ENCODE results near the gene CBX8.

- PRO-cap: no peak
- RAMPAGE, long total RNA, 2 experiments: no peak in any of the 2 experiments
Observed at GRCh38 chr17:78758649-78759237, 23.3 kb downstream of the CYTH1 start.

GRCh38 chr17:78767949-78768888, 13.9 kb downstream of the CYTH1 start:
- PRO-cap: no peak
- RAMPAGE, long total RNA, 2 experiments: no peak in any of the 2 experiments

GRCh38 chr17:78779601-78780705, 2.1 kb downstream of the CYTH1 start:
- PRO-cap: no peak
- RAMPAGE, long total RNA, 2 experiments: no peak in any of the 2 experiments

- PRO-cap: no peak
- RAMPAGE, long total RNA, 2 experiments: no peak in any of the 2 experiments
Observed at GRCh38 chr17:78812667-78813712, 27.6 kb downstream of the USP36 start.

GRCh38 chr17:78818096-78818485, 22.5 kb downstream of the USP36 start:
- PRO-cap: no peak
- RAMPAGE, long total RNA, 2 experiments: no peak in any of the 2 experiments

DNA sequence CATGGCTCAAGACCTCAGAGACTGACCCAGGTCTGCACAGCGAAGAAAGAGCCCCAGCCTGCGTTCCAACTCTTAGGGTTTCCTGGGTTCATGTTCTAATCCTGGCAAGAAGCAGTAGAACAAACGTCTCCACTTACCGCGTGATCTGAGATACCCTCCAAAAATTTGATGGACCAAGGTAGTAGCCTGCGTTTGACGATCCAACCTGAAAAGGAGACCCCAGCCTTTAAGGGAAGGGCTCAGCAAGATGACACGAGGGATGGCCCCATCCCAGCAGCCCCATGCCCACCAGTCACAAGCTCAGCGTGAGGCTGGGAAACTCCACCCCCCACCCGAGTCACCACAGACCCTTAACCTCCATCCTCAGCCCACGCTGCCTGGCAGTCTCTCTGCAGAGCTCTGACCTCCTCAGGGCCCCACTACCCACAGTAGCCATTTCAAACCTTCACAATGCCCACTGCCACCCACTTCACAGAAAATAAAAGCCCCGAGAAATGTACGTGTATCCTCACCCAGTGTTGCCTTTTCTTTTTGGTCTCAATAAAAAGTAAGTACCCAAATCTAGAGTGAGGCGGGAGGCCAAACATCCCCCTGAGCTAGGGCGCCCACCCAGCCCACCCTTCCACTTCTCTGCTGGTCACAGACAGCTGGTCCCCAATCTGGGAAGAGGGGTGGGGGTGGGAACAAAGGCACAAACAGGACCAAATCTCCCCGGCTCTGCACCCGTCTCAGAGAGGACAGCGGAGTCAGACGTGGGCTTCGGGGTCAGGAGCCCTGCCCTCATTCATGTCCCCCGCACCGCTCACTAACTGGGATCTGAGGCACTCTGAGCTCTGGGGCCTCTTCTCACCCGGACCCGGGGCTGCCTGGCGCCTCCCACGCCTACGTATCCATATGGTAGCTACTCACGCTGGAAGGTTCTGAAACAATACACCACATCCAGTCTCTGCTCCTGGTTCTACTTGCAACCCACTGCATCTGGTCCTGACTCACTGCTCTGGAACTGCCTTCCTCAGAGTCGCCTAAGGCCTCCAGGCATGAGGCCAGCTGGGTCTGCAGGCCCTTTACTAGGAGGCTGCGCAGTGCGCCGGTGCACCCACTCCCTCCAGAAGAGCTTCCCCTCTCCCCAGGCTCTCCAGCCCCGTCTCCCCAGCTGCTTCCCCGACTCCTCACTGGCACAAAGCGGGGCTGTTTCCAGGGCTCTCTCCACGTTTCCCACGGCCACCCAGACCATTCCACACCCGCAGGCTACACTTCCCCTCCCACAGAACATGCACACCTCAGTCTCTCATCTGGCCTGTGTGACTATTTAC, 18.4 kb downstream of the USP36 start:
- PRO-cap: no peak
- RAMPAGE, long total RNA, 2 experiments: no peak in any of the 2 experiments

GRCh38 chr17:78839074-78839672, 1.4 kb downstream of the USP36 start:
- PRO-cap: no peak
- RAMPAGE, long total RNA, 2 experiments: no peak in any of the 2 experiments

DNA sequence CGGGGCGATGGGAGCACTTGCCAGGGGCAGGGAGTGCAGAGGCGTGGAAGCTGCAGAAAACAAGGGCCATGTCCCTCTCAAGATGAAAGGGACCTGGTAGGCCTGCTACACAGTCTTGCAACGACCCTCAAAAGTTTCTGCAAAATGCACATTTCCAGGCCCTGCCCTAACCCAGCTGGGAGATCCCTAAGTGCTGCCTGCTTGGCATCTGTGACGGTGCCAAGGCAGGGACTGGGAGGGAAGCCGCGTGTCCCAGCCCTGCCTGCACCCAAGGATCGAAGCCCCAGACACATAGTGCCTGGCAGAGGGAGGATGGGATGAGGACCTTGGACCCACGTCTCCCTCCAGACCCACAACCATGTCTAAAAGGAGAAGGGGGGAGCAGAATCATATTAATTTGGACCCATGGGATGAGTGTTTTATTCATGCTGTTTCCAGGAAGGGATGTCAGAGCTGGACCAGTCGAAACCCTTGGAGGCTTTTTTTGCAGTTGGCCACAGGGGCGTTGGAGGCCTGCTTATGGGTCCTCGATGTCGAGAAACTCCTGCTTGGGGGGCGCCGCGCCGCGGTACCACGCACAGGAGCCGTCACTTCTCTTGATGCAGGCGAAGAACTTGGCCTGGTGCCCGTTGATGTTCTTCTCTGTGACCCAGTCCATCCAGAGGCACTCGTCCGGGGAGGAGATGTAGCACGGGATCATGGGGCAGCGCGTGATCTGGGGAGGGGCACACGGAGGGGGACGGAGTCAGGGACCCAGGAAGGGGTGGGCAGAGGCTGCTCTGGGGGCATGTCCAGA, 14.7 kb upstream of the USP36 start:
- PRO-cap: no peak
- RAMPAGE, long total RNA, 2 experiments: no peak in any of the 2 experiments

DNA sequence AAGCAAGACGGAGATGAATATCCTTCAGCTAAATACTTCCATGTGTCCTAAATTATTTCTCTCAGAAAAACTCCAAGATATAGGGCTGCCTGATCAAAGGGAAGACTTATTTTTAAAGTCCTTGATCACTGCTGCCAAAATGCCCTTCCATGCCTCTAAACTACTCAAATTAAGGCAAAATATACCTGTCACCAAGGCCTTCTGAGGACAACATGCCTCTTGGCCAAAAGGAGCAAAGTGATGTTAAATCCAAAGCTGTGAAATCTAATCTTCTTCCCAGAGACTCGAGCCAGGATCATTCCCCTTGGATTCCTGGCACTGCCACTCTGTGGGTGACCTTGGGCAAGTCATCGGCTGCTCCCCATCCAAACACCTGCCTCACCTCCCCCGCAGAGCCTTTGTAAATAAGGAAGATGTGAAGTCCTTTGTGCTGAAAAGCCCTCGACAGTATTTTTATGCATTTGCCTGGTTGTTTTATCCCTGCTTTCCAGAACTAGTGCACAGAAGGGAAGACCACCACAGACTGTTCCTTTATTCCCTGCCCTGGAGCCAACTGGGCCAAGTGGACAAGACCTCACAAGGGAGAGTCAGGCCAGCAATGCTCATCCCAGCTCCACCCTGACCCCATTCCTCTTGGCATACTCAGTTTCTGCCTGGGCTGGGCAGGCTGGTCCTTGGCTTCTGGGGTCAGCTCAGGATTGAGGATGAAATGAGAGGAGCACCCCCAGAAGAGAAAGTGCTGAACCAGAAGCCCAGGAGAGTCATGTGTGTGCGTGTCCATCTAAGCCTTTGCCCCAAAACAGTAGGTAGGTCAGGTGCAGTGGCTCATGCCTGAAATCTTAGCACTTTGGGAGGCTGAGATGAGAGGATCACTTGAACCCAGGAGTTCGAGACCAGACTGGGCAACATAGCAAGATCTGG, 5.5 kb upstream of the CEP295NL start:
- PRO-cap: no peak
- RAMPAGE, long total RNA, 2 experiments: no peak in any of the 2 experiments

- PRO-cap: no peak
- RAMPAGE, long total RNA, 2 experiments: no peak in any of the 2 experiments
Observed at GRCh38 chr17:78910683-78911234, 7.8 kb upstream of the CEP295NL start.

- PRO-cap: unidirectional peak, minus-strand start at chr17:78935522
- RAMPAGE, long total RNA, 2 experiments: no peak in any of the 2 experiments
Observed at GRCh38 chr17:78935164-78935949, 10.2 kb upstream of the TIMP2 start.

DNA sequence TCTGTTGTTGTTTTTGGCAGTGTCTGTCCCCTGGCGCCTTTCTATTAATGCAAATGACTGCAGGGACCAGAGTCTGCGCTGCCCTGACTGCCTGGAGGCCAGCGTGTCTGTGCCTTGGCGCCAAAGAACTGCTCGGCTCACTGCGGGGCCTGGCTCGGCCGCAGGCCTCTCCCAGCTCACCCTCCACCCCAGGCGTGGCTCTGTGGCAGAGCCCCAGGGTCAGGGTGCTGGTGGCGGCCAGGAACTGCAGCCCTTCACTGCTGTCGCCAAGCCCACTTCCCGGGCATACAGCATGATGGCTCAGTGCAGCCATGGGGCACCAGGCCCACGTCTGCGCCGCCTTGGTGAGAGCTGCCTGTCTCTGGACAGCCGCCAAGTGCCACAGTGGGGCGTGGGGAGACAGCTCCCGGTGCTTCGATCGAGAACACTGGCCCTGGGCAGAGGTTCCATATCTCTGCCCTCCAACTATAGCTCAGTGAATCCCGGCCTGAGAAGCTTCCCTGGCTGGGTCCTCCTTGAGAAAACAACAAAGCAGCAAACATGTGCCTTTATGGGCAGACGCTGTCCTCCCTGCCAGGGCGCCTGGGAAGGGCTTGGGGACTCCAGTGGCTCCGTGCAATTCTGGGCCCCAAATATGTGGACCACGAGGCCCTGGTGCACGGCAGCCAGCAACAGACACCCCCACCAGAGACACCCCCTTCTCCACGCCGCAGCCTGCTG, 11.1 kb downstream of the CANT1 start:
- PRO-cap: no peak
- RAMPAGE, long total RNA, 2 experiments: no peak in any of the 2 experiments

GRCh38 chr17:79007965-79008408, 1.6 kb downstream of the CANT1 start:
- PRO-cap: no peak
- RAMPAGE, long total RNA, 2 experiments: no peak in any of the 2 experiments

DNA sequence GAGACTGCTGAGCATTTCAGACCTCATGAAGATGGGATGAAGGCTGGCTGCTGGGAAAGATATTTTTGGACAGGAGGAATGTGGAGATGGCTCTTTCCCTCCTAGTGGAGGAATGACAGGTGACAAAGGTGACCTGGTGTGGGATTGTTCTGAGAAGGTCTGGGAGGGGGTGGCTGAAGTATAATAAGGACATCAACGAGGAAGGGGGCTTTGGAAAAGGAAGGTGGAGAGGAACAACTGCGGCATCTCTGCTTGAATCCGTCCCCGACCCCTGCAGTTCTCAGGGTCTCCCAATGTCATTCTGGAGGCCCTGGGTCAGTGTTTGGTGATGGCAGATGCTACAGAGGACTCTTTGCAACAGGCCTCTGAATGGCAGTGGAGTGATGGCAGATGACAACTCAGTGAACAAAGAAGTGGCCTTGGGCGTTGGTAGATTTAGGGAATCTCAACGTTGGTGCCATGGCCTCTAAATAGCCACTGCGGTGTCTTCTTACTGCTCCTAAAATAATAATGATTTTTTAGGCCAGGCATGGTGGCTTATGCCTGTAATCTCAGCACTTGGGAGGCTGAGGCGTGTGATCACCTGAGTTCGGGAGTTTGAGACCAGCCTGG, 1.2 kb downstream of the ENGASE start:
- PRO-cap: no peak
- RAMPAGE, long total RNA, 2 experiments: no peak in any of the 2 experiments

GRCh38 chr17:79662707-79663141, 51.9 kb upstream of the RBFOX3 start:
- PRO-cap: no peak
- RAMPAGE, long total RNA, 2 experiments: no peak in any of the 2 experiments

DNA sequence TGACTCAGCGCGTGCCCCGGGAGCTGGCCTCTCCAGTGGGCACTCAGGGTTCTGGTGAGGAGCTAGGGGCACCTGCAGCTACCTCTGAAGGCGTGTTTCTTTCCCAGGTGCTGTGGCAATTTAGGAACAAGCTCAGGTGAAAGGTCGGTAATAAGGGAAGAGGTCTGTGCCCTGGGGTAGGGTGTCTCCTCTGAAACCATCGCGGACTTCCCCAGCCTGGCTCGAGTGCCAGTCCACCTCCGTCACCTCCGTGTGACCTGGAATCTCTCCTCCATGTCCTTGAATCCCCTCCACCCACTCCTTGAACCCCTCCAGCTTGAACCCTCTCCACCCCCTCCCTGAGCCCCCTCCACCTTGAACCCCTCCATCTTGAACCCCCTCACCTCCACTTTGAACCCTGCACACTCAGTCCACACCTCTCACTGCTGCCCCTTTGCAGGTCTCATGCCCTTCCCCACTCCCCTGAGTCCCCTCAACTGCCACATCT, 51.6 kb upstream of the ENPP7 start:
- PRO-cap: no peak
- RAMPAGE, long total RNA, 2 experiments: no peak in any of the 2 experiments

- PRO-cap: no peak
- RAMPAGE, long total RNA, 2 experiments: no peak in any of the 2 experiments
Observed at GRCh38 chr17:79728569-79729069, 2.1 kb upstream of the ENPP7 start.

DNA sequence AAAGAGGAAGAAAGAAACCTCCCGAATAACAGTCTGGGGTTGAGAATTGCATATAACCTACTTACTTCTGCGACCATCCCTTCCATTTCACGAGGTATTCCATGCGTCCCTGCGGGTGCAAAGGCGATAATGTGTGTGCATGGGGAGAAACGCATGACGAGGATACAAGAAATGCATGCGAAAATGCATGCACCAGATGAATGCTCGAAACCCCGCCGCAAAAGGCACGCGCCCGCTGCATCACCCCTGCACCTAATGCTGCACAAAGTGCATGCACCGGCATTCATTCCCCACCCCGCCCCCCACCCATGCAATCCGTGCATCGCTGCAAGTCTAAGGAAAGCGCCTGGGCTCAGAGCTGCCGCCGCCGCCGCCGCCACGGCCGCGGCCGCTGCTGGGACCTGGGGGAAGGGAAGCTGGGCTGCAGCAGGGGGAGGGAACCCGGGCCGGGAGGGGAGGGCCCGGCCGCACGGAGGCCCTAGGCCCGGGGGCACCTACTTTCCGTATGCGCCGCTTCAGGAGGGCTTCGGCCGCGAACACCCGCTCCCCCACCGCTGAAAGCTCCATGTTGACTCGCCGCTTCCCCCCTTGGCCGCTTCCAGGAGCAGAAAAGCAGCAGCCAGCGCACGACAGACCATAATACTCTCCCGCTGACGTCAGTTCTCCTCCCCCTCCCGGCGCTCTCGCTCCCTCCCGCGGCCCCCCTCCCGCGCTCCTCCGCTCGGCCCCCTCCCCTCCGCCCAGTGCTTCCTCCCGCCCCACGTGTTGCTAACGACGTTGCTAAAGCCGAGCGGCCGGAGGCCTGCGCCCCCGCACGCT, at the start of gene CBX8:
Gene CBX8 (minus strand): TSS at position 646 of the 819 bp plus-strand sequence.
- PRO-cap: bidirectional peak, plus-strand start outside the sequence, minus-strand start at position 745 of the sequence
- RAMPAGE, long total RNA, 2 experiments: start-site peak on the minus strand in 1 of 2 experiments, centred at position 600 of the sequence, 24 reads per replicate

GRCh38 chr17:79835227-79835913, 3.9 kb downstream of the CBX4 start:
- PRO-cap: no peak
- RAMPAGE, long total RNA, 2 experiments: no peak in any of the 2 experiments

- PRO-cap: no peak
- RAMPAGE, long total RNA, 2 experiments: no peak in any of the 2 experiments
Observed at GRCh38 chr17:79840384-79841401, 1.5 kb upstream of the CBX4 start.

Measured in breast epithelium (tissue), 2 donors.